Diencephalon (tissue), 2 donors: ENCODE measurements around the gene FAM9A.

DNA sequence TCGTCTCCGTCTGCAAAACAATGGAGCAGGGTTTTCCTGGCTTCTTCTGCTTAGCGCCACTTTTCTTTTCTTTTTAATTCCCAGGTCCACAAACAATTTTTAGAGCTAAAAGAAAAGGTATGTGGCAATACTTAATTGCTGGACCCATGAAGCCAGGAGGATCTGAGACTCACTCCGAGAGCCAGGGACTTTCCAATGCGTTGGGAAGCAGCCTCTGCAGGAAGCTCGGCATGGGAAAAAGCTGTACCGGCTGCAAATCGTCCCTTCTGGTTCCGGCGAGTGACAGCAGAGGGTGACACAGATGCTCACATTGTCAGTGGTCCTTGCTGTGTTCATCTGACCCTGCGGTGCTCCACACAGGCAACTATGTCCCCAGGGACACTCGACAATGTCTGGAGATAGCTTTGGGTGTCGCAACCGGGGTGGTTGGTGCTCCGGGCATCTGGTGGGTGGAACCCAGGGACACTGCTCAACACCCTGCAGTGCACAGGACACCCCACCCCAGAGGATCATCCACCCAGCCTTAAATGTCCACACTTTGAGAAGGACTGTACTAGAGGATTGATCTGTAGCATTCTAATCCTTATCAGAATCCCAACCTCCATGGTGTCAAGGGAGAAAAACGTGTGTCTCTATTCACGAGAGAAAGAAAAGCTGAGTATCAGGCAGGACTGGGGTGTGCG lies 163.9 kb downstream of the PRKX start:
- RAMPAGE, long total RNA = no peak

GRCh38 chrX:3696975-3698503 lies 15.9 kb downstream of the PRKX start:
- RAMPAGE, long total RNA = no peak

GRCh38 chrX:3708147-3708539 lies 5.3 kb downstream of the PRKX start:
- RAMPAGE, long total RNA = no peak

GRCh38 chrX:6225900-6226591 lies 2.6 kb downstream of the NLGN4X start:
- RAMPAGE, long total RNA = no peak

- RAMPAGE, long total RNA = no peak
Measured at GRCh38 chrX:7041797-7042185, 105.7 kb upstream of the STS start.

DNA sequence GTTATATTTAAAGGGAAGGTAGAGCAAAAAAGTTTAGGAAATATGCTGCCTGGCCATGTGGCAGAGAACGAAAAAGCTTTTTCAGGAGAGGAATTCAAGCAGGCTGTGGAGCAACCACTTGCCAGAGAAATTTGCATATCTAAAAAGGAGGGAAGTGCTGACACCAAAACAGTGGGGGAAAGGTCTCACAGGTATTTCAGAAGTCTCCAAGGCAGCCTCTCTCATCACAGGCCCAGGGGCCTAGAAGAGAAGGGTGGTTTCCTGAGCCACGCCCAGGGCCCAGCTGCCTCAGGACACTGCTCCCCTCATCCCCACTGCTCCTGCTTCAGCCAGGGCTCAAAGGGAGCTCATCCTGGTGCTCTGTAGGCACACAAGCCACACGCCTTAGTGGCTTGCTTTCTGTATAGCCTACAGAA lies 29.9 kb upstream of the STS start:
- RAMPAGE, long total RNA = no peak

DNA sequence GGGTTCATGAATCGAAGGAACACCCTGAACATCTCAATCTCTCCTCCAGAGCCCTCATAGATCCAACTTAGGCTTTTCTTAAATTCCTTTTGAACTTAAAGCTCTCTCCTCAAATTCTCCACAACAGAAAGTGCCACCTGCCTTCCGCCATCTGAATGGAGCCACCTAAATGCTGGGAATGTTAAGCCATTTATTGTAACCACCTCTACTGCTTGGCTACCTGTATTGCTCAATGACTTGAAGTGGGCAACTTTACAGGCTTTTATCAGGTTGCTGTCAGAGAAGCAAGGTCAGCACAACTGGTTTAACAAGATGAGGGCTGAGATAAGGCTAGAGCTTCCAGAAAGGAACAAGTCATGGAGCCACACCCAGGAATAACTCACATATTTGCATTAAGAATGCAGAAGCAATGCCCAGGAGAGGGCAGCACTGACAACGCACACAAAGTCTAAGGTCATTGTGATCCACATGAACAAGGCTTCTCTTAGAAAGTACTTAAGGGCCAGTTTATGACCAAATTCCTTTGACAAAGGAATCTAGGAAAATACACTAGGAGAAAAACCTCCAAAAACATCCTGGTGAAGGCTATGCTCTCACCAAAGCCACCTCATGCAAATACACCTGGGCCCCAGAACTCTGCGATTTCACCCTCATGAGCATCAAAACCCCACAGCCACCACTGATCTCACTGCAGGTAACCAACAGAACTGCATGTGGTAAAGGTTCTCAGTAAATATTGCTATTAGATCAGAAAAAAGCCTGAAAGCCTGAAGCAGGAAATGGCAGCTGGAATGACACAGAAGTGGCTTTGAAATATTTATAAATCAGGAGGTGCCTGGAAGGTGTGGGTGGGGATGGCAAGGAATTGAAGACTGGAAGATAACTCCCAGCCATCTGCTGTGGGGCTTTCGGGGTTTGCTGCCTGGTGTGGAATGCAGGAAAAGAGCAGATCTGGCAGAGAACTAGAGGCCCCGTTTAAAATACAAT lies 15.0 kb upstream of the STS start:
- RAMPAGE, long total RNA = no peak

DNA sequence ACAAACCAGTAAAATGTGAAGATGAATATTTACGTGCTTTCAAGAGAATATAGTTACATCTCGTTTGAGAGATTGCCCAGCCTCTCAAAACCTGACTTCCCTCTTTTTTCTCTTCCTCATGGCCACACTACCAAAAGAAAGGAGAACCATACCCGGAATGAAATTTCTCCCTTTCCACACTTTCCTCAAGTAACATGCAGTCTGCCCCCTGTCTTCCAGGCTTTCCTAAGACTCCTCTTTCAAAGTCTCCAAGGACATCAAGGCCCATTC lies 50.6 kb downstream of the ANOS1 start:
- RAMPAGE, long total RNA = no peak

DNA sequence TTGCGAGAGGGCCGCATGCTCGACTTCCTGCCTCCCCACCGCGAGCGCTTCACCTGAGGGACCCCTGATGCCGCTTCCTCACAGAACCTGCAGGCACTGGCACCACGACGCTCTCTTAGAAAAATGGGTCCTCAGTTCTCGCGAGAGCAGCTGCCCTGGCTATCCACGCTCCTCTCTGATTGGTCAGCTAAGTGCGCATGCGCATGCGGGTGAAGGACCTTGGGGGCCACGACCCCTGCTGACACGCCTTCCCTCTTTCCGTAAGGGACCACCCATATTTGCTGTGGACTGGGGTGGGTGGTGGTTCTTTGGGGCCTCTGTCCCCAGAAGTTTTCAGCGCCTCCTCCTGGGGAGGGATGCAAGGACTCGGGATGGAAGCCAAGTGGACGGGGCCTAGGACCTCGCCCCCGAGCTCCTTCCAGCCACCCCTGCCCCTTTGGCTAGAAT lies at the start of gene FAM9A:
Gene FAM9A (minus strand): TSS at position 126 of the 447 bp plus-strand sequence.
- RAMPAGE, long total RNA = no peak

DNA sequence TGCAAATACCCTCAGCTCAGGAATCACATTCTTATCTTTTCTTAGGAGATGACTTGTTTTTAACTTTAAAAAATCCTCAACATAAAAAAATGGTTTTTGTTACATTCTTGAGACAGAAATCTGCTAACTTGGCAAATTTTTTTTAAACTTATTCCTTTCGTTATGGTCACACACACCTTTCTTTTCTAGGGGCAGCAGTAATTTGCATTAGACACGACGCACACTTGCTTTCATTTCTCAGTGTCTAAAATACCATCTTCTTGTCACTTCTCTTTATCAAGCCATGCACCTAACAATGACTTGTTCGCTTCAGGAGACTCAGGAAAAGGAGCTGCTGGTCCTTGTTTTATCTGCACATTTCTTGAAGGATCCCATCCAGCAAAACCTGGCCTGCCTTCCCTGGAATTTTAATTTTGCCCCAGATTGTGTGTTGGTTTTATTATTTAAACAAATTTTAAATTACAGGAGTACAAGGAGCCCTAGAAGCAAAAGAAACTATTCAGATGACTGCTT lies 112.6 kb upstream of the TBL1X start:
- RAMPAGE, long total RNA = no peak

DNA sequence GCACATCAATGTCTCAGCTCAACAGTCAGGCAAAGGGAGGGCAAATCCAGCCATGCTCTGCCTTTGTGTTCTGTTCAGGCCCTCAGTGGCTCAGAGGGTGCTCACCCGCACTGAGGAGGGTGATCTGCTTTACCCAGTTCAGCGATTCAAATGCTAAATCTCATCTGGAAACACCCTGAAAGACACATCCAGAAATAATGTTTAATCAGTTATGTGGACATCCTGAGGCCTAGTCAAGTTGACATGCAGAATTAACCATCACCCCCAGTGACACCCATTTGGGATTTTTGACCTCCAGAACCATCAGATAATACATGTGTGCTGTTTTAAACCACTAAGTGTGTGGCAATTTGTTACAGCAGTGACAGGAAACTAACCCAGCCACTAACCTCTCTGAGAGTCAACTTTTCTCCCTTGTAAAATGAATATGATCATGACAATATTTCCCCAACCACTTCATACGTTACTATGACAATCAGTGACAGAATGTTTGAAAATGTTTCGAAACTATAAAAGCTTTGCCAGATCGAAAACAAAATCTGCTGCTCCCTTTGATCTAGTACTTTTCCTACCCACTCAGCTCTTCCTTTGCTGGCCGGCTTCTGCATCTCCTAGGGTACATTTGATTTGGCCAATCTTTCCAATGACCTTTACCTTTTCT lies 8.4 kb upstream of the TBL1X start:
- RAMPAGE, long total RNA = no peak

GRCh38 chrX:9687846-9688338 lies 77.8 kb downstream of the GPR143 start:
- RAMPAGE, long total RNA = no peak

DNA sequence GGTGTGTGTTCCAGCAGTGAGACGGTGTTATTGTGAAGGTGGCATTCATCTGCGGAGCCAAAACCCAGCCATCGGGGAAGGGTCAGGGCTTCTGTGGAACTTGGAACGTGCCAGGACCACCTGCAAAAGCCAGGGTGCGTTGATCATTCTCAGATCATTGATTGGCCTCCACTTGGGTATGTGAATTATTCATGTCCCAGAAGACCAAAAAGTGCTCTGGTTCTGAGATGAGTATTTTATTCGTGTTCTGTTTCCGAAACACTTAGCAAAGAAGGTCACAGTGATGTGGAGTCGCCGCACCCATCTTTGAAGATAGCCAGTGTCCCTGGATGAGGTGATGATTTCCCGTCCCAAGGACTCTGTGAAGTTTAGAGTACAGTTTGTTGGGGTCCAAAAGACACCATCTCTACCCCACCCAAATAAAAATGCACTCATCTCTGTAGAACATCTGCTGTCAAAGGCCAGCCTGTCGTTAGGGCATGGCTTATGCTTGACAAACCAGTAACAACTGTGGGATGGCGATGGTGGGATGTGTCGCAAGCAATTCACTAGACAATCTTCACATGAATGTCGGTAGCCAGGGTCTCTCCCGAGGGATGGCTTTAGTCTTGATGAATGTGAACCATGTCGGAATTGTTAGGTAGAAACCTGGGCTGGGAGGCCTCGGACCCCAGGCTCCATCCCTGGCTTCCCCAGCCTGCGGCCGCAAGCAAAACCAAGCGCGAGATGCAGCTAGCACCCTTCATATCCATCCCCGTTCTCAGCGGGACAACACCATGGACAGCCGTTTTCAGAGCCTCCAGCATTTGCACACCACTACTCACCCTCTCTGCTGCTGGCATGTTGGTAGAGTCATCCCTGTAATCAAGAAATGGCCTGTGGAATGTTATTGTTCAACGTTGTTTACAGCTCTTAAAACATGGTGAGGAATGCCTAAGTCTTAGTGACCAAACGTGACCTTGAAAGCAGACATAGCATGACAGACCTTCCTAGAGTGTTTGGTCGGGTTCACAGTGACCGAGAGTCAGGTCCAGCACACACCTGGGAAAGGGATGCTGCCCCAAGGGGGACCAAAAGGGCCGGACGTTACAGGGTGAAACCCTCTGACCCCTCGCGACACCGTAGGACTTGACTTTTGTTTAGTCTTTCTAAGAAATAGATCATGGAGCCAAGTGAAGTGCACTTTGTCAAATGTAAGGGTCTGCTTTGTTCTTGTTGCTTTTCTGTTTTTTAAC lies 47.1 kb downstream of the GPR143 start:
- RAMPAGE, long total RNA = no peak

- RAMPAGE, long total RNA = no peak
Measured at GRCh38 chrX:10010683-10011539, 43.8 kb downstream of the CLDN34 start.

GRCh38 chrX:10045198-10045930 lies 78.2 kb downstream of the CLDN34 start:
- RAMPAGE, long total RNA = no peak

GRCh38 chrX:10067075-10067651 lies 89.6 kb upstream of the CLCN4 start:
- RAMPAGE, long total RNA = no peak

DNA sequence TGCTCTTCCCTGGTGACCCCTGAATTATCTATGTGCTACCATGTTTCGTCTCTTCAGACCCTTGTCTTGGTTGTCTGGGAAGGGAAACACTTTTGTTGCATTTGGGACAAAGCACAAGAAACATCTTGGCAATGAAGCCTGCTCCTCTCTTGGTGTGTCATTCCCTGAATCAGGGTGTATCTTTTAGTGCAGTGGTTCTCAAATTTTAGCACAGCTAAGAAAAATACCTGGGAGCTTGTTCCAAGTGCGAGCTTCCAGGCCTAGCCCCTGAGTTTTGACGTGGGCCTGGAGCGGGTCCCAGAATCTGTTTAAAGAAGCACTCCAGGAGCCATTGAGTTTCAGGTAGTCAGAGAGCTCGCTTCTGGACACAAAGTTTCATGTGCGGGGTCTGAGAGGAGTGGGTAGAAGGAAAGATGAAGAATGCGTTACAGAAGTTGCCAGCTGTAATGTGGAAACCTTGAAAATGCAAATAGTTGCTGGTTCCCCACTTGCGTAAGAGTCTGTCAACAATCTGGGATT lies 77.7 kb upstream of the CLCN4 start:
- RAMPAGE, long total RNA = no peak

- RAMPAGE, long total RNA = no peak
Measured at GRCh38 chrX:10090428-10091040, 66.2 kb upstream of the CLCN4 start.

GRCh38 chrX:10157556-10157919 lies 763 bp downstream of the CLCN4 start:
- RAMPAGE, long total RNA = no peak

DNA sequence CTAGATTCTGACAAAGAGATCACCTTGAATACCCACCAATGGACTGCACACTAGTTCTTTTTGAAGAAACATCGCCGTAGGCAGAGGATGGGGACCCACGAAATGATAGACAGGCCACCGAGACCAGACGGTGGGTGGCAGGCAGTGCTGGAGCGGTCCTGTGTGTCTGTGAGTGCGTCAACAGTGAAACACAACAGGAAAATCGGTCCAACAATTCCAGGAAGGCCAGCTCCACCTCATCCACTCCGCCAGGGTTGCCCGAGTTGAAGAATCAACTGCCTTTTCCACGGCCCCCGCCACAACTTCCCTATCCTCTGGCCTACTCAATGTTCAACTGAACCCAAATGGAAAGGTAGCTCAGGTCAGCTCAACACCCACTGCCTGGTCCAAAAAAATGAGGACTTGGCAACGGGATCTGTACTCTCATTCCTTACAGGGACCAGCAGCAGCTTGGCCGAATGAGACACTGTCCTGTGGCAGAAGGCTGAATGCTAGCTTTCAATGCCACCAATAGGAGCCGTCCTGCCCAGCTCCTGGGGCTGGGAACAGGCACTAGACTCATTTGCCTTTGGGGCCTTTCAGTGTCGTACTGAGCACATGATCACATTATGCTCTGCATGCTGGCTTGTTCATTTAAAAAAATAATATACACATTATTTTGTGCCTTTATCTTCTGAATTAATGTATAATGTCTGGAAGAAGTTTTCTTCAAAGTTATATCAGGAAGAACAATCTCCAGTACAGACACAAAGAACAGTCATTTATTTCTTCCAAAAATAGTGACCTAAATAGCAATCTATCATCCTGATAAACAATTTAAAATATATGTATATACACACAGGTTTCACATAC lies 43.4 kb downstream of the MID1 start:
- RAMPAGE, long total RNA = no peak